Myometrial cell (primary cell): ENCODE measurements around the genes SNRNP25, HBA2, RGS11, AXIN1, NHLRC4 and WDR90.

- RAMPAGE, long total RNA: start-site peak on the plus strand at chr16:53833-53897, 433 and 338 reads in 2 replicates
Measured at GRCh38 chr16:53765-54350, at the start of gene SNRNP25. Gene SNRNP25, plus strand, starts transcription at chr16:53828.

GRCh38 chr16:60880-61471 is 7.3 kb downstream of the SNRNP25 start:
- RAMPAGE, long total RNA: no peak

DNA sequence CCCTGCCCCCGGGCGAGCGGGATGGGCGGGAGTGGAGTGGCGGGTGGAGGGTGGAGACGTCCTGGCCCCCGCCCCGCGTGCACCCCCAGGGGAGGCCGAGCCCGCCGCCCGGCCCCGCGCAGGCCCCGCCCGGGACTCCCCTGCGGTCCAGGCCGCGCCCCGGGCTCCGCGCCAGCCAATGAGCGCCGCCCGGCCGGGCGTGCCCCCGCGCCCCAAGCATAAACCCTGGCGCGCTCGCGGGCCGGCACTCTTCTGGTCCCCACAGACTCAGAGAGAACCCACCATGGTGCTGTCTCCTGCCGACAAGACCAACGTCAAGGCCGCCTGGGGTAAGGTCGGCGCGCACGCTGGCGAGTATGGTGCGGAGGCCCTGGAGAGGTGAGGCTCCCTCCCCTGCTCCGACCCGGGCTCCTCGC is at the start of gene HBA2:
HBA2 (plus strand) TSS at position 247 of the 416 bp plus-strand sequence.
- RAMPAGE, long total RNA: no peak

DNA sequence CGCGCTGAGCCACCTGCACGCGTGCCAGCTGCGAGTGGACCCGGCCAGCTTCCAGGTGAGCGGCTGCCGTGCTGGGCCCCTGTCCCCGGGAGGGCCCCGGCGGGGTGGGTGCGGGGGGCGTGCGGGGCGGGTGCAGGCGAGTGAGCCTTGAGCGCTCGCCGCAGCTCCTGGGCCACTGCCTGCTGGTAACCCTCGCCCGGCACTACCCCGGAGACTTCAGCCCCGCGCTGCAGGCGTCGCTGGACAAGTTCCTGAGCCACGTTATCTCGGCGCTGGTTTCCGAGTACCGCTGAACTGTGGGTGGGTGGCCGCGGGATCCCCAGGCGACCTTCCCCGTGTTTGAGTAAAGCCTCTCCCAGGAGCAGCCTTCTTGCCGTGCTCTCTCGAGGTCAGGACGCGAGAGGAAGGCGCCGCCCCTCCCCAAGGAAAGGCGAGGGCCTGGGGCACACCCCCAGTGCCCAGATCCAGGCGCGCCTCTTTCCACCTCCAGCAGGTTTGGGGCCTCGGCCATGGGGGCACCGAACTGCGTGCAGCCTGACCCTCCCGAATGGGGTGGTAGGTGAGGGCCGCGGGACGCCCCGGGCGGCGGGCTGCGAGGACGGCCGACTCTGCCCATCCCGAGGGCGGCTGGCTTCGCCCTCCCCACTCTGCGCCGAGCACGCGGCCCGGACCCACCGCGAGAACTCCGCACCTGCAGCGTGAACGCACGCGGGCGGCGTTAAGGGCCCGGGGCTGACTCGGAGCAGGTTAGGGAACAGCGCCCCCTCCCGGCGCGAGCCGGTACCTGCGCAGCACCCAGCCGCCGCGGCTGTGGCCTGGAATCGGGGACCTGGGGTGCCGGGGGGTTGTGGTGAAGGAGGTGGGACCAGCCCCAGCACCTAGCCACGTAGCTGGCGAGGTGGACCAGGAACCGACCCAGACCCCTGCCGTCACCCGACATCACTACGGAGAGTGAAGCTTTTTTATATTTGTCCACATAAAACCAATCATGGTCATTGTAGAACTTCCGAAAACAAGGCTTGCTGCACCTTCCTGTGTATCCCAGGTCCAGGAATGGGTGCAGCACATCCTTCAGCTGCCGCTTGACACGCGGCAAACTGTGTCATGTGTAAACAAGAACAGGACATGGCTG is 923 bp downstream of the HBQ1 start:
- RAMPAGE, long total RNA: no peak

- RAMPAGE, long total RNA: no peak
Measured at GRCh38 chr16:185942-186307, 5.7 kb downstream of the HBQ1 start.

GRCh38 chr16:273985-274632 is 1.6 kb downstream of the RGS11 start:
- RAMPAGE, long total RNA: no peak

DNA sequence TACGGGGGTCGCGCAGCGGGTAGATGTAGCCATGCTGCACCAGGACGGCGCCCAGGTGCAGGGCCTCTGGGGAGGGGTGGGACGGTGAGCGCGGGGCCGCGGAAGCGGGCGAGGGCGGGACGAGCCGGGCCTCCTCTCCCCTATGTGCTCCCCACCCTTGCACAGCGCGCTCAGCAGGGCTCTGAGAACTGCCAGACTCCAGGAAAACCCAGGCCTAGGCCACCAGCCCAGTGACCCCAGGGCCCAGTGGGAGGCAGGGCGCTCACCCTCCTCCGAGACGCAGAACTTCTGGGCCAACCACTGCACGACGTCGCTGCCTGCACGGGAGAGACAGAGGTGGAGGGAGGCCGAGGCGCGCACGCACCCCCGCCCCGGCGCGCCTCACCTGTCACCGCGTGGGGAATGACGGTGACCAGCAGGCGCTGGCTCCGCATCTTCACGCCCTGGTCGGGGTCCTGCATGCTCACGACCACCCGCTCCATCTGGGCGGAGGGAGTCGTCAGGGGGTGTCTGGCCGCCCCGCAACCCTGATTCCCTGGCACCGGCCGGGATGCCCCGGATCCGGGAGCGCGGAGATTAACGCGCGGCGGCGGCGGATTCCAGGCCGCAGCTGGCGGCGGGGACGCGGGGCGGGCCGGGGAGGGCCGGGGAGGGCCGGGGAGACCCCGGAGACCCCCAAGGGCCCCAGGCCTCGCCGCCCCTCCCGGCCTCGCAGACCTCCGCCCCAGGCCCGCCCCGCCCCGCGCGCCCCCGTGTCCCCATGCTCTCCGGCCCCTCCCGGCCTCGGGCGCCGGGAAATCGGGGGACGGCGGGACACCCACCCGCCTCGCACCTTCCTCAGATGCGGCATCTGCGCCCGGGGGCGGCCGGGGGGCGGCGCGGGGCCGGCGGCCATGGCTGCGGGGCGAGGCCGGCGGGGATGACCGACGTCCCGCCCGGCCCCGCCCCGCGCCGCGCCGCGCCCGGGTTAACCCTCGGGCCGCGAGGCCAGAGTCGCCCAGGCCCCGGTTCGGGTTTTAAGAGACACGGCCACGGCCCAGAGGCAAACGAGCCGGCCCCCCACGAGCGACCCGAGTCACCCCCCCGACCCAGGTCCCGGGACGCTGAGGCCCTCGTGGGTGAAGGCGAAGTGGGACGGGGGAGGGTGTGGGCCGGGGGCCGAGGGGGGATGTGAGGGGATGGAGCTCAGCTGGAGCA is at the start of gene RGS11:
RGS11 (minus strand) TSS at position 928 of the 1,197 bp plus-strand sequence.
- RAMPAGE, long total RNA: no peak

GRCh38 chr16:284959-285497 is 2.1 kb downstream of the PDIA2 start:
- RAMPAGE, long total RNA: no peak

GRCh38 chr16:351744-352765 is at the start of gene AXIN1:
Gene AXIN1, minus strand, starts transcription at chr16:352723.
- RAMPAGE, long total RNA: no peak

- RAMPAGE, long total RNA: no peak
Measured at GRCh38 chr16:383662-384626, 2.2 kb upstream of the PGAP6 start.

DNA sequence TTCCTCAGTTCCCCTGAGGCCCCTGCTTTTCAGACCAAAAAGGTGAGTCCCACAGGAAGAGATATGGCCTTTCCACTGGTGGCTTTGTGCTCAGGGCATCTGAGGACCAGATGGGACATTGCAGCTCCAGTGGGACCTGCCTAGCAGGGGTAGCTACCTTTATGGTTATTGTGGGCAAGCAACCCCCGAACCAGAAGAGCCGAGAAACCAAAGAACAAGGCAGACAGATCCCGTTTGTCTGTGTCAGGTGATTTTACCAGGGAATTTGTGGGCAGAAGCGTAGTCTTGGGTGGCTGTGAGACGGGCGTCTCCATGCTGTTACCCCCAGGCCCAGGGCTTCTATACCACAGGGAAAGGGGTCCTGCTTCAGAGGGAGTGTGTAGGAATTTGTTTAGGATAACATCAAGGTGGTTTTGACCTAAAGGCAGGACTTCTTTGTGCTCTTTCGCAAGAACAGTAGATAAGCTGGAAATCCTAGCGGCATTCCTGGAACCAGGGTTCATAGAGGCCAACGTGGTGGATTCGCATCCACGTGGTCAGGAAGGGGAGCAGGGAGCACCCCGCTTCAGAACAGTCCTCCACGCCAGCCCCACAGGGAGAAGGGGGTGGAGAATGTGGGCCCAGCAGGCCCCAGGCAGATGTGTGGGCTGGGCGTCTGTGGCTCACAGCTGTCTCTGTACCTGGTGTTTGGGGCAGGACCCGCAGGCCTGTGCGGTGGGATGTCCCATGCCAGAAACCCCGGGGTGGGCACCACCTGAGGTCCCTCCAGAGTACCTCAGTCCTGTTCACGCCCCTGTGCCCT is 3.9 kb downstream of the DECR2 start:
- RAMPAGE, long total RNA: no peak

GRCh38 chr16:426307-427139 is 1.1 kb downstream of the RAB11FIP3 start:
- RAMPAGE, long total RNA: no peak

DNA sequence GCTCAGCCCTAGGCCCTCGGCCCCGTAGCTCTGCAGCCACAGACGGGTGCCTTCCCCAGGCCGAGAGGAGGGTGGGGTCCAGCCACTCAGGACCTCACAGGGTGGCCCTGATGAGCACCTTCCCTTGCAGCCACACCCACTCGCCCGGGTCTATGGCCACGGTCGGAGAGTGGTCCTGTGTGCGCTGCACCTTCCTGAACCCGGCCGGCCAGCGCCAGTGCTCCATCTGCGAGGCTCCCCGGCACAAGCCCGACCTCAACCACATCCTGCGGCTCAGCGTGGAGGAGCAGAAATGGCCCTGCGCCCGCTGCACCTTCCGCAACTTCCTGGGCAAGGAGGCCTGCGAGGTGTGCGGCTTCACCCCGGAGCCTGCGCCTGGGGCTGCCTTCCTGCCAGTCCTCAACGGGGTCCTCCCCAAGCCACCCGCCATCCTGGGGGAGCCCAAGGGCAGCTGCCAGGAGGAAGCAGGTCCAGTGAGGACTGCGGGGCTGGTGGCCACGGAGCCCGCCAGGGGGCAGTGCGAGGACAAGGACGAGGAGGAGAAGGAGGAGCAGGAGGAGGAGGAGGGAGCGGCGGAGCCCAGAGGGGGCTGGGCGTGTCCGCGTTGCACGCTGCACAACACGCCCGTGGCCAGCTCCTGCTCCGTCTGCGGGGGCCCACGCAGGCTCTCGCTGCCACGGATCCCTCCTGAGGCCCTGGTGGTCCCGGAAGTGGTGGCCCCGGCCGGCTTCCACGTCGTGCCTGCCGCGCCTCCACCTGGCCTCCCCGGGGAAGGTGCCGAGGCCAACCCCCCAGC is 13.3 kb upstream of the PRR35 start:
- RAMPAGE, long total RNA: no peak

GRCh38 chr16:559501-559919 is 684 bp upstream of the PRR35 start:
- RAMPAGE, long total RNA: no peak

DNA sequence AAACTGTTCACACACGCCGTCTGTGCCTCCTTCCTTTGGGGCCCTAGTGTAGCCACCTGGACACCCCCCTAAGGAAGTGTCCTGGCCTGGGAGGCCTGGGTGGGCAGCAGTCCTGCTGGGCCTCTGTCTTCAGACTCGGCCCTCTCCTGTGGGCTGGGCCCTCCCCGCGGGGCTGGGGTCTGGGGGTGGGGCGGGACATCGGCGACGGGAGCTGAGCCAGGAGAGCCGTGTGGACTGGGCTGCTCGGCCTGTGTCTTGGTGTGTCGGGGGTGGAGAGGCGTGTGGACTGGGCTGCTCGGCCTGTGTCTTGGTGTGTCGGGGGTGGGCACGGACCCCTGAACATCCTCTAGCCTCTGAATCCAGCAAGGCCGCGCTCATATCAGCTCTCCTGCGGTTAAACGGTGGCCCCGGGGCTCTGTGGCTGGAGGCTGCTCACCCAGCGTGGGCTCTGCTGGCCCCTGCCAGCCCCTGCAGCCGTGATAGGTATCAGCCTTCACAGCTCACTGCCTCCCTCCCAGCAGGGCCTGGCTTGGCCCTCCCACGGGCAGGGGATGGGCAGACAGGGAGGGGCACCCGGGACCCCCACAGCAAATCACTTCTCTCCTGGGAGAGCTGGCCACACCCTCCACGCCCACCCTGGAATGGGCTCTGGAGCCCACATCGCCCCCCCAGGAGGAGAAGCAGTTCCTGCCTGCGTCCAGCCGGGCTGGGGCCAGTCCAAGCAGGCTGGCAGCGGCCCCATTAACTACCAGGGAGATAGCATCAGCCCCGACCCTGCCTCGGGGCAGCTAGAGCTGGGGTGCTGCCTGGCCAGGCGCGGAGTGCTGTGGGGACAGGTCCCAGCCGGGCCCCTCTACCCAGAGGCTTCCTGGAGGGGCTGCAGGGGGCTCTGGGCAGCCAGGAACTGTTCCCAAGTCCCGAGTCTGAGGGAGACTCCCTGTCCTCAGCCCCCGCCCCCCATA is 1.0 kb upstream of the NHLRC4 start:
- RAMPAGE, long total RNA: no peak

DNA sequence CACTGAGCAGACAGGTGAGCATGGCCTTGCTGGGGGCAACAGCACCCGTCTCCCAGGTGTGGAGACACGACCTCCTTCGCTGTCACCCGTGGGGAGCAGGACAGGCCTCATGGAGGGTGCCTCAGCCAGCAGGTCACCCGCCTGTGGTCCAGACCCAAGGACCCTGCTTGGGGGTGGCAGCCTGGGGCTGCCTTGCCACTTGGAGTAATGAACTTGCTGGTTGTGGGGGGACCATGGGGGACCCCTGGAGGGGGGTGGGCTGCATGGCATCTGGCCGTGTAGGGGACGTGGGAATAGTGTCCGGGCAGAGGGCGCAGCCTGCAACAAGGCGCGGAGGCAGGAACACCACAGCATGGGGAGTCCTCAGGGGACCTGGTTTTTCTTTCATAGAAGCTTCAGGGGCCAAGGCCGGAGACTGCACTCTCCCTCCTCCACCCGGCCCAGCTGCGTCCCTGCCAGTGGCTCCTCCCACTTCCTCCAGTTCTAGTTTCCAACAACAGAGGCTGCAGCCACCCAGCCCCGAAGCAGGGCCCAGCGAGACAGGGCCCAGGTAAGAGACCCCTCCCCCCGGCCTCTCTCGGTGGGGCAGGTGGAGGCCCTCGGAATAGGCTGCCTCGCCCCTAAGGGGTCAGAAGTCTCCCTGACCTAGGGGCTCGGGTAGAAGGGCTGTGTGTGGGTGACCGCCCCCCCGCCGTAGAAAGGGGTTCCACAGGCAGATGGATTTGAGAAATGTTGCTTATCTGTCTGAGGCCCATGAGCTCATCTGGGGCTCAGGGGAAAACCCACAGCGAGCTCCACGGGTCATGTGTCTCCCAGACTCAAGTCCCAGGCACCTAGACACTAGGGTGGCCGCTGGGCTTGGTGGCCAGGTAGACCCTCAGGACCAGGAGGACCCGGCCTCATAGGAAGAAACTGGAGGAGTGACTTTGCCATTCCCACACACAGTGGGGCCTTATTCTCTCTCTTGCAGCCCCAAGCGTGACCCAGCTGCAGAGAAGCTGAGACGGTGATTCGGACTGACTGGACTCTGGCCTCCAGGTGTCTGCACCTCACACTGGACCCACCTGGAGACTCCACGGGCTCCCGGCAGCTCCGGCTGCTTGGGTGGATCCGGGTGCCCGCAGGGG is at the start of gene NHLRC4:
NHLRC4 (plus strand) TSS at position 480 of the 1,127 bp plus-strand sequence.
- RAMPAGE, long total RNA: no peak

GRCh38 chr16:637425-637962 is 1.4 kb upstream of the METTL26 start:
- RAMPAGE, long total RNA: no peak

- RAMPAGE, long total RNA: no peak
Measured at GRCh38 chr16:647973-648603, 1.1 kb upstream of the WDR90 start.

DNA sequence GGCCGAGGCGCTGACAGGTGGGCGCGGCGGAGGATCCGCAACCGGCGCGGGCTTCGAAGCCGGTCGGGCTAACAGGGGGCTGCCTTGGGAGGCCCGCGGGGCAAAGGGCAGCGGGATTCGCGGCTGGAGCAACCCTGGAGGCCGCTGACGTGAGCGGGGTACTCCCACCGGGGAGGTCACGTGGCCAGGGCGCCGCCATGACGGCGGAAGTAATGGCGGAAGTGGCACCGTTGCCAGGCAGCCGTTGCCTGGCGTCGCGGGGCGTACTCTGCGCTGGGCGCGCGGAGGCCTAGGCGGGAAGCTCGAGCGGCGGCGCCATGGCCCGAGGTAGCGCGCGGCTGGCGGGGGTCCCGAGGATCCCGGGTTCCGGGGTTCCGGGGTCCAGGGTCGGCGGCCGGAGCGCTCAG is at the start of gene WDR90:
WDR90 (plus strand) TSS at position 266 of the 407 bp plus-strand sequence.
- RAMPAGE, long total RNA: no peak

- RAMPAGE, long total RNA: no peak
Measured at GRCh38 chr16:655406-656132, 6.4 kb downstream of the WDR90 start.